Liver (tissue), 9 donors: ENCODE measurements around a stretch of chr2.

- PRO-cap, 5 experiments: no peak in any of the 5 experiments
- RAMPAGE, long total RNA, 2 experiments: no peak in any of the 2 experiments
- RRBS: no CpG with 5 or more reads among the region's 76 CpGs
Observed at GRCh38 chr2:218892658-218893482, 12.2 kb downstream of the WNT10A start.

DNA sequence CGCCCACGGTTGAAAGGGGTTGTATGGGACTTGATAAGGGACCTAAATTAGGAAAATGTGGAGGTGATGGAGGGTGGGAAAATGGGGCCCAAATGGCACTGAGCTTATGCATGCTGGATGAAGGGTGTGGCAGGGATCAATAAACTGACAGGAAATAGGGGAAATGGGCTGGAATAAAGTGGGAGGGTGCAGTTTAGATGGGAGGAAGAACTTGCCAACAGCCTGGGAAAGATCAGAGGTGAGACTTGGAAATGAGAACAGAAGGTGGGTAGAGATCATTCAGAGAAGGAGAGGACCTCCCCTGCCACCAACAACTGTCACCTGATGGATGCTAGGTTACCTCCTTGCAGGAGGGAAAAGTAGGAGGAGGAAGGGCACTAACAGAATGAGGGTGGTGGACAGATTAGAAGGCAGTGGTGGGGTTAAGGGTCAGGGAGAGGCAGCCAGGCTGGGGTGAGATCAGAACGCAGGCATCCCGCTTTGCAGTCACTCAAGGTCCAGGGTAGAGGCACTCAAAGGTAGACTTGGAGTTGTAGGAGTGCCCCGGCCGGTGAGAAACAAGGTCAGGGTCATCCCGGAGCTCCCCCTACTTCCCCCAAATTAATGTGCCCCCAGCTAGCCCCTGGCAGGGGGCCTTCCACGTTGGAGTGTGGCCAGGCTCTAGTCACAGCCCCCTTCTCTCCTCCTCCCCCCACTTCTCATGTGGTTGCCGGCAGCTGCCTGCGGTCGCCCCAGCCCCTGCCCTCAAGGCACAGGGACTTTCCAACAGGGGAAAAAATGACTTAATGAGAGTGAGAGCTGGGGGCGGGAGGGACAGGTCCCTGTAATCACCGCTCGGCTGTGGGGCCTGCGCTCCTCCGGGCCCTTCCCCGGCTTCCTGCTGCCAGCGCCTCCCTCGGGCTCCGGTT lies 15.5 kb downstream of the WNT10A start:
- PRO-cap, 5 experiments: no peak in any of the 5 experiments
- RAMPAGE, long total RNA, 2 experiments: no peak in any of the 2 experiments
- RRBS: no CpG with 5 or more reads among the region's 20 CpGs

DNA sequence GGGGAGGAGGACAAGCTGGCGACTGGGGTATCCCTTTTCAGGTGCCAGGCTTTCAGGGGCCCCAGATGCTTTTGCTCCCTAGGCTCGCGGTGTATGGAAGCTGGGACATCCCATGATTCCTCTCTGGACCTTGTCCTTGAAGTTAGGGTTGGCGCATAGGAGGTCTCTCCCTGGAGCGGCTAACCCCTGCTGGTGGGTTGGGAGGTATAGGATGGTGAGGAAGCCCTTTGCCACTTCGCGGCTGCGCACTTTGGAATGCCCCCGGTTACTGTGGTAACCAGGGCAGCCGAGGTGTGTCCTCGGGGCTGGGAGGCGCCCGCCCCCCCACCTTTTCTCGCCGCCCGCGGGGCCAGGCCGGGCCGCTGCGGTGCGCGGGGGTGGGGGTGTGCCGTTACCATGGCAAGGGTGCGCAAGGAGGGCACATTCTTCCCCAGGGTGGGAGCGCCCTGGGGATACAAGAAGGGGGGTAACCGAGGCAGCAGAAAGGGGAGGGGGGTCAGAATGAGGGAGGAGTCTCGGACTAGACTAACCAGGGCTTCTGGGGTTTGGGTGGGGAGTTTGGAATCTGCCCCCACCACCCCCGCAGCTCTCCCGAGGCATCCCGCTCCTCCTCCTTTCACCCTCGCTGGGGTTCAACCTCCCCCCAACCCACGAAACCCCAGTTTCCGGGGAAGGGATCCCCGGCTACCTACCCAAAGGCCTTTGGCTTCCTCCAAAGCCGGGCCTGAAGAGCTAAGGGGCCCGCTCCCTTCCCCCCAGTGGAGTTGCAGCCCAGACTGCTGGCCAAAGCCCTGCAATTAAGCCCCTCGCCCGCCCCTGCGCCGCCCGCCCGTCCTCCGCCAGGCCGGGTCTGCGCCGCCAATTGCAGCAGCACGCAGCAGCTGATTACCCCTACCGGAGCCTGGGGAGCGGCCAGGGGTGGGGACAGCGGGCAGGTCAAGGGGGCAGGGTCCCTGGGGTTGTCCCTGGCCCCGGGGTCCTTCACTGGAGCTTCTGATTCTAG lies 16.5 kb downstream of the WNT10A start:
- PRO-cap, 5 experiments: no peak in any of the 5 experiments
- RAMPAGE, long total RNA, 2 experiments: no peak in any of the 2 experiments
- RRBS: 5% methylated on average over 15 of the region's 51 CpGs

DNA sequence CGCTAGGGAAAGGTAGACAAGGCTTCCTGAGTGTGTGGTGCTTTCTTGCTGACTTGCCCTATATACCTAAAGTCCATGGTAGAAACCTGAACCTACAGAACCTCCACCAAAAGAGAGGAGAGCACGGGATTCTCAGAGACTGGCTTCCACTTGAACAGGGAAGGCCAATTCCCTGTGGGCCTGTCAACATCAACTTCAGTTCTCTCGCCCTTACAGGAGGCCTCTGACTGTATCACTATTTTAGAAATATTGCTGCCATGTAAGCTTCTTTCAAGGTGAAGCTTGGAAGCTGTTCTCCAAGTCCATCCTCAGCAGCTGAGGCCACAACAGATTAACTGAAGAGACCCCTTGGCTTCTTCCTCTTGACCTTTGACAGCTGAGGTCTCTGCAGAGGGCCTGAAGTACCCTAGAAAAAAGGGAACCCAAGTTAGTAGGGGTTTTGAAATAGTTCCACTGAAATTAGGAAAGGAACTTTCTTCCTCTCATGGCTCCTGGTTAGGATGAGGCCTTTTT lies 15.4 kb upstream of the IHH start:
- PRO-cap, 5 experiments: no peak in any of the 5 experiments
- RAMPAGE, long total RNA, 2 experiments: no peak in any of the 2 experiments
- RRBS: no CpG with 5 or more reads among the region's 3 CpGs

DNA sequence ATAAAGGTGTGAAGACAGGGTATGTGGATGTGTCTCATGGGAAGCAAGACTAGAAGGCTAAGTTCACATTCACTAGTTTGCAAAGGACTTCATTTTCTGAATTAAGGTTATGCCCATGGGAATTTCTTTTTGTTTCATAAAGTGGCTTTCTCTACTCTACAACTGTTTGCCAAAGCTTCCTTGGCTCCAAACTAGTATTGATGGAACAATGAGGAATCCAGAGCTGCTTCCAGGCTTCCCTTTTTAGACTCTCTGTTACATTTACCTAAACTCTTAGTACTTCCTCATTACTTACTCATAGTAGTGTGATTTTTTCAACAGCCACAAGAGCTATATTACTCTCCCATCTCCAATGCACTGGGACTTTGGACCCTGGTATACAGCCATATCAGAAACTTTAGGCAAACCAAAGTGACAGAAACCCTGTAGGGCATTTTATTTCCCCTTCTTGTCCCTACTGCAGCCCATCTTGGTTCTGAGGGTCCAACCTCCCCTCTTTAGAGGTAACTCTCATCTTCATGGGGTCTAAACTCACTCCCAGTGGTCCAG lies 21.2 kb upstream of the IHH start:
- PRO-cap, 5 experiments: no peak in any of the 5 experiments
- RAMPAGE, long total RNA, 2 experiments: no peak in any of the 2 experiments

DNA sequence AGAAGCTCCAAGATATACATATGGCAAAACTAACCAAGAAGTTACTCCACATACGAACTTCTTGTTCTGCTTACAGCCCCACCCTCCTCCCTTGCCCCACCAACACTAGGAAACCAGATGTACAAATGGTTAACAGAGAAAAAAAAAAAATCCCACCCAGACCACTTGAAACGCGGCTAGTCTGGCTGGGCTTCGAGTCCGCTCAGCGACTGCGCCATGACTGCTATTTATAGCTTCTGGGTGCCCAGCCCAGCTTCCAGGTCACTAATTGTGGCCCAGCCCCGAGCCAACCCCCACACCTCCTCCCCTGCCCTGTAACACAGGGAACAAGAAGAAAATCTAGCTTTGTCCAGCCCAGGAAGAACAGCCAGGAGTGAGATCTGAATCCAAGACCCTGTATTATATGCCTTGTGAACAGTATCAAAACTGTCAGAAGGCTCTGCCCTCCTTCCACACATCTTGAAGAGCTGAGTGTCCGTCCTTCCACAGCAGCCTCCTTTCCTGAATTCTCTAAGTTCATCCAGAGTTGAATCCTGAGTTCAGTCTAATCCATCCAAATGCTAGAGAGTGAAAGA lies 47.2 kb upstream of the IHH start:
- PRO-cap, 5 experiments: no peak in any of the 5 experiments
- RAMPAGE, long total RNA, 2 experiments: no peak in any of the 2 experiments
- RRBS: no CpG with 5 or more reads among the region's 9 CpGs

- PRO-cap, 5 experiments: no peak in any of the 5 experiments
- RAMPAGE, long total RNA, 2 experiments: no peak in any of the 2 experiments
- RRBS: no CpG with 5 or more reads among the region's 15 CpGs
Observed at GRCh38 chr2:219170915-219171885, 1.4 kb upstream of the SLC23A3 start.

GRCh38 chr2:219181931-219183042 lies 4.2 kb downstream of the RETREG2 start:
- PRO-cap, 5 experiments: no peak in any of the 5 experiments
- RAMPAGE, long total RNA, 2 experiments: no peak in any of the 2 experiments
- RRBS: no CpG with 5 or more reads among the region's 14 CpGs

DNA sequence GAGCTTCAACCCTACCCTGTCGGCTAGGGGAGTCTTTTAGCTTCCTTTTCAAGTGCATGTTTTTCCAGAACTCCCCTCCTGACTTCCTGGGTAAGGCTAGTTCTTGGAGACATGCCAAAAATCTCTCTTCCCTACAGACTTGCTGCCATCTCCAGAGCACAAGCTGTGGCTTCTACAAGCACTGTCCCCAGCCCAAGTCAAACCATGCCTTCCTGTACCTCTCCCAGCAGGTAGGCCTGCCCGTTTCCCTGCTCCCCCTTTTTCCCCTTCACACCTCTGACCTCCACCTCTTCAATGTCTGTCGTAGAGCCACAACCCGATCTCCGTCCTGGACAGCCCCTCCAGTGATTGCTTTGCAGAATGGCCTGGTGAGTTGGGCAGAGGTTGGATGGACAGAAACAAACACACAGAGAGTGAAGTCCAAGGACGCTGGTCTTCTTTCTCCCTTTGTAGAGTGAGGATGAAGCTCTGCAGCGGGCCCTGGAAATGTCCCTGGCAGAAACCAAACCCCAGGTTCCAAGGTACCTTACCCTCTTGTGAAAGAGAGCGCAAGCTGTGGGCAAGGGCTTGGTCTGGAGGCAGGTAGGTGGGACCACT lies 1.6 kb downstream of the ZFAND2B start:
- PRO-cap, 5 experiments: no peak in any of the 5 experiments
- RAMPAGE, long total RNA, 2 experiments: no peak in any of the 2 experiments
- RRBS: no CpG with 5 or more reads among the region's 8 CpGs

- PRO-cap, 5 experiments: peak in 1 of 5 experiments; most common minus-strand start chr2:219222655 (in 1)
- RAMPAGE, long total RNA, 2 experiments: no peak in any of the 2 experiments
- RRBS: no CpG with 5 or more reads among the region's 6 CpGs
Observed at GRCh38 chr2:219222472-219223068, 3.8 kb upstream of the ABCB6 start.

DNA sequence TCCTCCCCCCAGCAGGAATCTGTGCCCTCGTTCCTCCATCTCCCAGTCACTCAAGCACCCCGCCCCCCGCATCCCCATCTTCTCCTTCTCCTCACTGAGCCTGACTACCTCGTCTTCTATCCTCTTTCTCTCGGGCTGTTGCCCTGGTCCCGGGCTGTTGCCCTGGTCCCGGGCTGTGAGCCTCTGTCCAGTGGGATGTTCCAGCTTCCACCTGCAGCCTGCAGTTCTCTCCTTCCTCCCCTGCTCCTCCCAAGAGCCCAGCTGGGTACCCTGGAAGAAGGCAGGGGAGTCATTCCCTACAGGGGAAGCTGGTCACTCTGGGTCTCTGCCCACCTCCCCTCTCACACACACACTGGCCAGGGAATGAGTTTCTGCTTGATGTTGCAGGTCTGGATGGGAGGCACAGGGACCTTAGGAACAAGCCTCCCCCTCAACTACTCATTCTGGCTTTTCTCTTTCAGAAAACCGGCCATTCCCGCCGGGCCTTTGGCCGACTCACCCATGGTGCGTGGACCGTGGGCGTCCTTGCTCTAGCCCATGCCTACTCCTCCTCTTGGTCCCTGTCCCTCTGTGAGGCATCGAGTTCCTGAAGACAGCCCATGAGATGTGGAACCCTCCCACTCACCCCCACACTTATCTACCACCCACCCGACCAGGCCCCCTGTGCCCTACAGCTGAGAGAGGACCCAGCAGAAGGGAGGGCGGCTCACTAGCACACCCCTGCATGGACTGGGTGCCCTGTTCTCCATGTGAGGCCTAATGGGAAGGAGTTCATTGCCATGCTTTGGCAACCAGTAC lies 8.2 kb downstream of the SPEG start:
- PRO-cap, 5 experiments: peak in 1 of 5 experiments; most common minus-strand start position 569 of the sequence (in 1)
- RAMPAGE, long total RNA, 2 experiments: no peak in any of the 2 experiments
- RRBS: no CpG with 5 or more reads among the region's 17 CpGs

DNA sequence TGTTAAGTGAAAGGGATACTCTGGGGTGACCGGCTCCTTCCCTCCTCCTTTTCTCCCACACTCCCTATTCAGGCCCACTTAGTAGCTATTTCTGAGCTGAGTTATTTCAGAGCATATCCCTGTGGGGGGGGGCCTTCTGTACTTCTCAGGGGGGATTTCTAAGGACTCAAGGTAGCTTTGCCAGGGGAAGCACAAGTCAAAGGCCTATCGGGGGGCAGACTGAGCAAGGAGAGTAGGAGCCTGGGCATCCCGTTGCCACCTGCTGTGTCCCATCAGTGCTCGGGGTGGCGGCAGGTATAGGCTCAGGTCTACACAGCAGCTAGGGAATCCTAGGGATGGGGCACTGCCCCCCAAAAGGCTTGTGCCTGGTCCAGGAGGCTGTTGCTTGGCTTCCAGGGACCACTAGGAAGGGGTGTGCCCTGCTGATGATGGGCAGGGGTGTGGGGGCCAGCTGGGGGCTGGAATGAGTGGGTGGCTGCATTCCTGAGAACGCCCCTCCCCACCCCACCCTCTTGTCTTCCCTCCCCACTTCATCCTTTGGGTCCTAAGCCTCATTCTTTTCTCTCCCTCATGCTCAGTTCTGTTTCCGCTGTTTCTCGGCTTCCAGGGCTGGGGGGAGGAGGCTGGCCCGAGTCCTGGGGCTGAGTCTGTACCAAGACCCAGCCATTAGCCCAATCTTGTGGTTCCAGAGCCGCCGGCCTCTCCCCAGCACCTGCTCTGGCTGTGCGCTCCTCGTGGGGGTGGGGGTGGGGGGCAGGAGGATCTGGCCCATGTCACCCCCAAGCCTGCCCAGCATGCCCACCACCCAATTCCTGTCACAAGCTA lies 12.7 kb downstream of the SPEG start:
- PRO-cap, 5 experiments: no peak in any of the 5 experiments
- RAMPAGE, long total RNA, 2 experiments: no peak in any of the 2 experiments
- RRBS: no CpG with 5 or more reads among the region's 13 CpGs

DNA sequence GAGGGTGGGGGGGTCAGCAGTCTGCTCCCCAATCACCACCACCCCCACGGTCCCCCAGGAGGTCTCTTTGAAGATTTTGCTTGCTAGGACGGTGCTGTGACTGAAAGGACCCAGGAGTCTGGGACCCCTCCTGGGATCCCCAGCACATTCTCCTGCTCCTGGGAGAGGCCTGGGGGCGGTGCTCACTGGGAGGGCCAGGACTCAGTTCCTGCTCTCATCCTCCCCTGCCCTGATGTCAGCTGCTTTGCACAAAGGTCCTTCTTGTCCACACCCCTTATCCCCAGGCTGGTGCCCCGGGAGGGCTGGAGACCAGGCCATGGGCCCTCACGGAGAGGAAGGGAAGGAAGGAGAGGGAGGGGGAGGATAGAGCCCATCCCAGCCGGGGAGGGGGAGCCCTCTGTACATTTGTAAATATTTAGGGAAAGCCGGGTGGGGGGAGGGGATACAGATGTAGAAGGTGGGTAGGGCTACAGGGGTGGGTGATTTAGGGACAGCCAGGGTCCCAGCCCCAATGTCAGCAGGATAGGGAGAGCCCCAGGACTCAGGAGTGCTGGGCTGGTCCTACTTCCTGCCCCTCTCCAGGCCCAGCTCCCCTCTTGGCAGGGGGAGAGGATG lies 5.5 kb downstream of the CHPF start:
- PRO-cap, 5 experiments: no peak in any of the 5 experiments
- RAMPAGE, long total RNA, 2 experiments: no peak in any of the 2 experiments
- RRBS: 43% methylated on average over 3 of the region's 7 CpGs

GRCh38 chr2:219595272-219595769 lies 2.3 kb upstream of the STK11IP start:
- PRO-cap, 5 experiments: no peak in any of the 5 experiments
- RAMPAGE, long total RNA, 2 experiments: no peak in any of the 2 experiments
- RRBS: no CpG with 5 or more reads among the region's 3 CpGs

DNA sequence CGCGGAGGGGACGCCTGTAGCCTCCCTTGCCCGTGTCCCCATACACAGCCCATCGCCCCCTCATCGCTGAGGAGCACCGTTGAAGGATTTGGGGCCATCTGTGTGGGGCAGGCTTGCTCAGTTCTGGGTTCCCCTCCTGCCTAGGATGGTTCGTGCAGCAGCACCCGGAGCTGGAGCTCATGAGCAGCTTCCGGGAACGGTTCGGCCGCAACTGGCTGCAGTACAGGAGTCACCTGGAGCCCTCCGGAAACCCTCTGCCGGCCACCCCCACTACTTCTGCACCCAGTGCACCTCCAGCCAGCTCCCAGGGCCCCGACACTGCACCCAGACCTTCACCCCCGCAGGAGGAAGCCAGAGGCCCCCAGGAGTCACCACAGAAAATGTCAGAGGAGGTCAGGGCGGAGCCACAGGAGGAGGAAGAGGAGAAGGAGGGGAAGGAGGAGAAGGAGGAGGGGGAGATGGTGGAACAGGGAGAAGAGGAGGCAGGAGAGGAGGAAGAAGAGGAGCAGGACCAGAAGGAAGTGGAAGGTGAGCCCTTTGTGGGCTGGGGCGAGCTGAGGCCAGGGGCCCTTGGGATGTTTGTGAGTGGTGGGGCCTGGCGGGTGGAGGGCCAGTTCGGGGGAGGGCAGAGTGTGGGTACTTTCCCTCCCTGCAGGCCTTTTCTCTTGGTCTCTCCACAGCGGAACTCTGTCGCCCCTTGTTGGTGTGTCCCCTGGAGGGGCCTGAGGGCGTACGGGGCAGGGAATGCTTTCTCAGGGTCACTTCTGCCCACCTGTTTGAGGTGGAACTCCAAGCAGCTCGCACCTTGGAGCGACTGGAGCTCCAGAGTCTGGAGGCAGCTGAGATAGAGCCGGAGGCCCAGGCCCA lies 10.5 kb downstream of the STK11IP start:
- PRO-cap, 5 experiments: no peak in any of the 5 experiments
- RAMPAGE, long total RNA, 2 experiments: no peak in any of the 2 experiments
- RRBS: 98% methylated on average over 5 of the region's 28 CpGs

GRCh38 chr2:219769025-219770128 lies 141.9 kb downstream of the SLC4A3 start:
- PRO-cap, 5 experiments: no peak in any of the 5 experiments
- RAMPAGE, long total RNA, 2 experiments: no peak in any of the 2 experiments
- RRBS: 65% methylated on average over 2 of the region's 19 CpGs

DNA sequence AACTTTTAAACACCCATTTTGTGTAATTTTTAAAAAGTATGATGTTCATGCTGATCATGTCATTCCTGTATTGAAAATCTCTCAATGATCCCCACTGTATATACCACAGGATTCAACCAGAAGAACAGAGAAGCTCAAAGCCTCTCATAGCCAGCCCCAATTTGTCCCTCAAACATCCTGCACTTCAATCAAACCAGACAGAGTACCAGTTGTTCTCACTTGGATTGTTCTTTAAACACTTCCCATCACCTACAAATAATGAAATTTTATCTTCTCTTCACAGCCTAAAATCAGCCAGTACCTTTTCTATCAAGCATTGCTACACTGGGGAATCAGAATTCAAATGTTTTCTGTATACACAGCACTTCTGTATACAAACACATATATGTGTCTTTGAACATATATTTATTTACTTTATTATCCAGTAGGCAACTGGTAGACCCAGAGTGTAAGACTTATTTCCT lies 52.0 kb downstream of the EPHA4 start:
- PRO-cap, 5 experiments: no peak in any of the 5 experiments
- RAMPAGE, long total RNA, 2 experiments: no peak in any of the 2 experiments

GRCh38 chr2:222305609-222306484 lies 7.0 kb upstream of the PAX3 start:
- PRO-cap, 5 experiments: no peak in any of the 5 experiments
- RAMPAGE, long total RNA, 2 experiments: no peak in any of the 2 experiments
- RRBS: 5% methylated on average over 24 of the region's 70 CpGs

DNA sequence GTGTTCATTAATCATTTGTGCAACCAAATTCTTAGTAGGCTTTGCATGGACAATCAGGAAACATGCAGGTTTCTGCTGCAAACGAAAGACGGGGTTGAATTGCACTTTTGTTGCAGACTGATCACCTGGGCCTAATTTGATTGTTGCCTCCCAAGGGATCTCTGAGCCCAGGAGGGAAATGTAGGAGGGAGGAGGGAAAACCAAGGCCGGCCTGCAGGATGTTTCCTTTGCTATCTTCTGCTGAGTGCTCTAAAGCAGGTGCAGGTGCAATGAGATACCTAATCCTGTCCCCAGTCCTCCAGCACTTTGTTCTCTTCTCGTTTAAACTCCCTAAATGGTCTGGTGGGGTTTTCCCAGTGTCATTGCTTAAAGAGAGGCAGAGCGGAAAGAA lies 943 bp upstream of the SGPP2 start:
- PRO-cap, 5 experiments: no peak in any of the 5 experiments
- RAMPAGE, long total RNA, 2 experiments: no peak in any of the 2 experiments
- RRBS: no CpG with 5 or more reads among the region's 5 CpGs

DNA sequence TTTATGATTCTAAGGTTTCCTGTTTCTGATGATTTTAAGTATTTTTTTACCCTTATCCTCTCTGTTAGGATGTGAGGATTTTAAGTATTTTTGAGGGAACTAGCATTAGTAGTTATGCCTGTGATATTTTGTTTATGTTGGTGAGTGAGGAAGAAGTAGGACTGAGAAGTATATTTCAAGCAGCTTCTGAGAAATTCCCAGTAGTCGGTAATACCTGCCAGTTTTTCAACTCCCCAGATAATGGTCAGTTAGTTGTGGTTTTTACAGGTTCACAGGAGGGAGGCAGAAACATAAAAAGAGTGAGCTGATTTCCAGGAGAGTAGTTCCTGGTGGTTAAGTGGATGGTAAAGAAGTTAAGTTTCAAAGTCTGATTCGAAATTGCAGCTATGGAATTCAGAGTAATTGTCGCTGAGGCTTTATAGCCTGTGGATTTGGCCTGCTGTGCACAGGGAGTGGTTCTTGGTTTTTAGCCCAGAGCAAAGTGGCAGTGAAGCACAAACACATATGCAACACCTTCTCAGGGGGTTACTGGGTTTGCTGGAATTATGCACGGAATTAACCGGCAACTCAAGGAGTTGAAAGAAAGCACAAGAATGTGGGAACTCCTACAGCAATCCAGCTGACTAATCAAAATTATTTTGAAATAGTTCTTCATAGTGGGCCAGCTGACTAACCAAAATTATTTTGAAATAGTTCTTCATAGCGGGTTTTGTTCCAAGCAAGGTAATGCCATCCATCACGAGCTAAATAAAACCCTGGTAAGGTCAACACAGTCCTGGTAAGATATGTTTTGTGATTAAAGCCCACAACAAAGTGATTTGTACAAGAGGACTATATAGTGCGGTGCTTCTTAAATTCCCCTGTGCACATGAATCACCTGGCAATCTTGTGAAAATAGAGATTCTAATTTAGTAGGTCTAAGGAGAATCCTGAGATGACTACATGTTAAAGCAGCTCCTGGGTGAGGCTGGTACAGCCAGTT lies 94.3 kb downstream of the SGPP2 start:
- PRO-cap, 5 experiments: no peak in any of the 5 experiments
- RAMPAGE, long total RNA, 2 experiments: no peak in any of the 2 experiments
- RRBS: no CpG with 5 or more reads among the region's 8 CpGs